Jejunum (tissue), 1 donor: Measurements from ENCODE around the gene INKA1.

GRCh38 chr3:48683103-48683894 is 2.4 kb downstream of the NCKIPSD start:
- PRO-cap = no peak

- PRO-cap = no peak
Observed at GRCh38 chr3:49024013-49024631, 2.2 kb downstream of the NDUFAF3 start.

DNA sequence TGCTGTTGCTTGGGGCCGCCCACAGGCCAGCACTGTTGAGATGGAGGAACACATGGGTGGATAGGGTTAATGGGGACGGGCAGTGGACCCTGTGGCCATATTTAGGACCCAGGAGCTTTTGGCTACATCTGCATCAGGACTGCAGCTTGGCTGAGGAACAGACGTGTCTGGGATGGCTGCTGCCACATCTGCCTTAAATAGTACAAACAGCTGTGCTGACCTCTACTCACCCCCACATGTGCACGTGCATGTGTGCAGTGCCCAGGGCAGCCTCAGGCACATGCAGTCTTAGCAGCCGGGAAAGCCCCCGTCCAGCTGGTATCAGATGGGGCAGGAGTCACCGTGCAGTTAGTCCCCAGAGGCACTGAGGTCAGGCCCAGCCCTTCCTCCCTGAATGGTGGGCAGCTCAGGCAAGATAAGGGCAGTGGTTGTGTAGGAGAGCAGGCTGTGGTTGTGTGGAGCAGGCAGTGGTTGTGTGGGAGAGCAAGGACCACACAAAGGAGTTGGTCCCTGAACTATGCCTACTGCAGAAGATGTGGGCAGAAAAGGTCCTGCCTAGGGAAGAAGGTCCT is 3.4 kb downstream of the NDUFAF3 start:
- PRO-cap = no peak

DNA sequence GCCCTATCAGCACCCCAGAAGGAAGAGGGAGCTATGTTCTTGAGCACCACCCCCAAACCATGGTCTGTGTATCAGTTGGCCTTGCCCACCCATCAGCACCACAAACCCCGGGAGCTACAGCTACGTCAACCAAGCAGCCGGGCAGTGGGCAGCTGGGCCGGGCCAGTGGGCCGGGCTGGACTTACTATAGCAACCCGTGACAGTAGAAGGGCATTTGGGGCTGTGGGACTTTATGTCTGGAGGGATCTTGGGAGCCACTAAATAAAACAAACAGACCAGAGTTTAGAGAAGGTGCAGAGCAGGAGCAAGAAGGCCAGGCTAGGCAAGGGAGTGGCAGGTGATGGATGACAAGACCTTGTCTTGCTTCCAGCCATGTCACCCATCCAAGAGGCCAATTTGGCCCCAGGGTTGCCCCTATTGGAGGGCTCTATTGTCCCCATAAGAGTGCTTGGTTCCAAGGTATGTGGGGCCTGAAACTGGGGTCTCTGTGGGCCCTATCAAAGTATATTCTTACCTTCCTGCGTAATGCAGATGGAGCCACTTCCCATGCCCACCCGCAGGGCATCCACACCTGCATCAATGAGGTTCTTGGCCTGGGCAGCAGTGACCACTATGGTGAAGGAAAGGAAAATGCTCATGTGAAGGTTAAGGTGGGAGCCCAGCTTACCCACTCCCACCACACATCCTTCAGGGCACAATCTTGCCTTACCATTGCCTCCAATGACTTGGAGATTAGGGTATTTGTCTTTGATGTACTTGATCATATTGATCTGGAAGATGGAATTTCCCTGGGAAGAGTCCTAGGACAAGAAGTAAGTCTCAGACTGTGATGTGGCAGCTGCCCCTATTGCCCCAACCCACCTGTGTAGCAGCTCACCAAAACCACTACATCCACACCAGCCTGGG is 3.1 kb downstream of the IMPDH2 start:
- PRO-cap = no peak

DNA sequence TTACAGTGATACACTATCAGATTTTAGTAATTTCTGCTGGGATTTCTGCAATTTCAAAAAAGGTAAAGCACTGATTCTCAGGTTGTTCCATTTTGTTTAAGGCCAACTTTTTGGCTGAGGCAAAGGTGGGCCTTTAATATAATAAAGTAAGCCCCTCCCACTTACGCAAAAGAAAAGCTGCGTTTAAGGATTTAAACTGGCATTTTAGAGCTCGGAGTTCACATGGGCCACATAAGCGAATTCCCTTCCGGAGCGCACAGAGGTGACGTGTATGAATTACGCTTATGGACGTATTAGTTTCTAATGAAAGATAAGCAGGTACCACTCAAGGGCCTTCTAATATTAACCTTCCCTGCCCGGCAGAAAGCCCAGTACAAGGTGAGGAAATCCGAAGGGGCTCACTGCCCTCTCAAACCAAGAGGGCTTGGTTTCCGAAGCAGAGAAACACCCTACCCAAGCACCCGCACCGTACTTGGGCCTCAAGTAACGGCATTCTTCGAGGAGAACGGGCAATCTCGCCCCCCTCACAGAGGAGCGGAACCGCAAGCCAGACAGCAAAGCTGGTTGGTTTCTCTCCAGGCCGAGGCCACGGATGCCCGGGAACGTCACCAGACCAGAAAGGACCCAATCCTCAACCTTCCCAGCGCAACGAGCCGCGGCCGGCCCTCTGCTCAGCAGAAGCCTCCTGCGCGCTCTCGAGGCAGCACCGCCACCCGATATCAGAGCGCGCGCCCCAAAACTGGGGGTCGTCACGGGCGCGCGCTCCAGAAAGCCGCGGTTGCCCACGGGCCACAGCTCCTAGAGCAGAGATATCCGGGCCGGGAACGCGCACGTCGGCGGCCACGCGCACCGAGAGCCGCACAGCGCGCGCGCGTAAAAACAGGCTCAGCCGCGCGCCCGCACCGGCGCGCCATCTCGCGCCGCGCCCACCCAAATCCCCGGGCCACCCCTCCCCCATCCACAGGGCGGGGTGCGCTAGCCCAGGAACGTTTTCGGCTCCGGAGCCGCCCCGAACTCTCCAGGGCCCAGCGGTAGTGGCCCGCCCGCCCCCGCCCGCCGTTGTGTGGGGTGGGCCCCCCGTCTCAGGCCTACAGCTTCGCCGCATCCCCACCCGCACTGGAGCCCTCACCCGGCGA is 720 bp downstream of the QRICH1 start:
- PRO-cap = unidirectional peak, plus-strand start at position 259 of the sequence; bidirectional peak, plus-strand start at position 861 of the sequence, minus-strand start at position 826 of the sequence

DNA sequence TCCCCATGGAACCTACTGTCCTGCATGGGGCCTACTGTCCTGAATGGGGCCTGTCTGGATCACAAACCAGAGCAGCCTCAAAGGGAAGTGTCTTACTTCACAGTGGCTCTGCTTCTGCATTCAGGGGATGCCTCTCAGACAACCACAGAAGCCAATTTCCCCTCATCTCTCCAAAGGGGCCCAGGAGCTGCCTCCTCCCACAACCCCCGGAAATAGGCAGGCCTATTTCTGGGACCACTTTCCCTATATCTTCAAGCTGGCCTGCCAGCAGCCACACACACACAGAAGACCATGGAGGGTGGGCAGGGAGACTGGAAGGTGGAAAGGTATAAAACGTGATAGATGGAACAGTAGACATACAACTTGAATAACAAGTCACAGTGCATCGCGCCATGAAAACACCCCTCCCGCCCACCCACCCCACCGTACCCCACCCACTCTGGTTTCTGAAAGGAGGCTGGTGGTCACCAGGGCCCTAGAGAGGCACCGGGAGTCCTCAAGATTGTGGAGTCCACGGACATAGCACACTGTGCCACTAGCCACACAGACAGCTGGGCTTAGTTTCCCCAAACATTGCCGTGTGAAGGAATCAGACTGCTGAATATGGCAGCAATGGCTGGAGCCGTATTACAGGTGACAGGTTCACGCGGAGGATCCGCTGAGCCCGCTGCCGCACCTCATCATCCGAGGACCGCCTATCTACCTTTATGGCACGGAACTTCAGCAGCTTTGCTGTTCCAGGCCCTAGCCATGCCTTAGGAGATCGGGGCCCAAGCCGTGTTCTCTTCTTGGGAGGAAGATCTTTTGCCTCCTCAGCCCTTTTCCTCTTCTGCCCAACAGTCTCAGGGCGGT is 3.7 kb downstream of the CCDC71 start:
- PRO-cap = no peak

DNA sequence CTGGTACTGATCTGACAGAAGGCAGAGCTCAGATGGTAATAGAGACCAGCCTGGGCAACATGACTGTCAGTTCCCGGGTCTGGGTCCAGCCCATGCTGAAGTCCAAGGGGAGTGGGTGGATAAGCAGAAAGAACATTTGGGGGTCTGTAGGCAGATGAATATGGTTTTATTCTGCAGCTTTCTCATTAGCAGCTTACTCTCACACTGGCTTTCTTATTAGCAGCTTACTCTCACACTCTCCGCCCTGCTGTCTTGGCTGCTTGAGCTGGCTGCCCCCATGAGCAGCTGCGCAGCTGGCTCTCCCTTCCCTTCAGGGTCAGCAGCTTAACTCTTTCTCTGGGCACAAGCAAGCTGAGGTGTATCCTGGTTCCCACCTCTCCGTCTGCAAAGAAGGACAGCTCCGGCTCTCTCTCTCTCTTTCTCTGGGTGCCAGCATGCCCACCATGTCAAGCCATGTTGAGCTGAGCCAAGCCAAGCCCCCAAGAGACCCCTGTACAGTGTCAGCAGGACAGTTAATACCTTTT is 18.6 kb downstream of the IHO1 start:
- PRO-cap = no peak

GRCh38 chr3:49266417-49267458 is 10.3 kb downstream of the C3orf62 start:
- PRO-cap = no peak

GRCh38 chr3:49417497-49418084 is 4.7 kb downstream of the AMT start:
- PRO-cap = no peak

DNA sequence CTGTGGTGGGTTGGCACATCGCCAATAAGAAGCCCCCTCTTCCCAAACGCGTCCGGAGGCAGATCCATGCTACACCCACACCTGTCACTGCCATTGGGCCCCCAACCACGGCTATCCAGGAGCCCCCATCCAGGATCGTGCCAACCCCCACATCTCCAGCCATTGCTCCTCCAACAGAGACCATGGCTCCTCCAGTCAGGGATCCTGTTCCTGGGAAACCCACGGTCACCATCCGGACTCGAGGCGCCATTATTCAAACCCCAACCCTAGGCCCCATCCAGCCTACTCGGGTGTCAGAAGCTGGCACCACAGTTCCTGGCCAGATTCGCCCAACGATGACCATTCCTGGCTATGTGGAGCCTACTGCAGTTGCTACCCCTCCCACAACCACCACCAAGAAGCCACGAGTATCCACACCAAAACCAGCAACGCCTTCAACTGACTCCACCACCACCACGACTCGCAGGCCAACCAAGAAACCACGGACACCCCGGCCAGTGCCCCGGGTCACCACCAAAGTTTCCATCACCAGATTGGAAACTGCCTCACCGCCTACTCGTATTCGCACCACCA is 22.8 kb upstream of the BSN start:
- PRO-cap = no peak

GRCh38 chr3:49661206-49661989 is 12.8 kb upstream of the APEH start:
- PRO-cap = no peak

DNA sequence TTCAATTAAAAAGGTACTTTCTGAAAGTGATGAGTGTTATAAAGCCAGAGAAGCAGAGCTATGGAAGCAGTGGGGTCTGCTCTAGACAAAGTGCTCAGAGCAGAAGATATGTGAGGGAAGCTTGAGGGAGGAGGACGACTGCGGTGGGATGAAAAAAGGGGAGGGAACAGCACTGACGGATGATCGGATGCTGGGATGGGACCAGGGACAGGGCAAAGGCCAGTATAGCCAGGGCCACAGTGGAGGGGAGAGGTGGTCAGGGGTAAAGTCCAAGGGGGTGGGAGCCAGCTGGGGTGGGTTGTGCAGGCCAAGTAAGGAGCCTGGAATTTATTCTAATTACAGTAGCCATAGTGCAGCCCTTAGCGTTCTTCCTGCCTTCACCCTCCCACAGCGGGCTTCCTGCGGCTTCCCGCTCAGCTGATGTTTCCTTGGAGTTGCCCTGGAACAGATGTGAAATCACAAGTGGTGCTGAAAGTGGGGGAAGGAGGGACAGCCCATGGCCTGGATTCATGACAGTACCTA is 7.6 kb upstream of the APEH start:
- PRO-cap = no peak

DNA sequence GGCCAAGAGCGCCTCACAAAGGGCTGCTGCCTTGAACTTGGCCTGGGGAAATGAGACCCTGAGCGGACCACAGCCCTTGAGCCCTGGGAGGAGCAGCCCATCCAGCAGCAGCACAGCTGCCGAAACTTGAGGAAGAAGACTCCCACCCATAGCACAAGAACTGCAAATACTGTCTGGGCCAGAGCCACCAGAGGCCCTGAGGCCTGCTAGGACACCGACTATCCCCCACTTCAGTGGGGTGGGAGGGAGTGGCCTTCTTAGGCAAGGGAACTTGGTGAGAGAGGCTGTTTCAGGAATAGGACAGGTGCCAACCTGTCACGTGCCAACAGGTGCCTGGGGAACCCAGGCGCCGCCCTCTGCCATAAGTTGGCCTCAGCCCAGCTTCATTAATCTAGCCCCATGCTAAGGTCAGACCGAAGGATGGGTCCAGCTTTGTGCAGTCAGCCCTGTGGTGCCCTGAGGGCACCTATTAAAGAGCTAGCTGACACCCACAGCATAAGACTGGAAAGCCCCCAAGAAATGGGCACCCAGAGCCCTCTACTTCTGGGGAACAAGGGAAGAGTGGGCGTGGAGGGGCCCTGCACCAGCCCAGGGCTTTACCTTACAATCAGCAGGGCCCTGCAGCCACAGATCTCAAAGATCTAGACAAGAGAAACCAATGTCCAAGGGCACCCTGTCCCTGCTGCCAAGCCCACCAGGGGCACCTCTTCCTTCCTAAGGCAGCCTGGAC is 2.6 kb upstream of the GMPPB start:
- PRO-cap = no peak

- PRO-cap = bidirectional peak, plus-strand start at chr3:49803237, minus-strand start at chr3:49803148
Observed at GRCh38 chr3:49802942-49803878, at the start of gene INKA1. TSS of gene INKA1 (plus strand) at chr3:49803261.

GRCh38 chr3:49807257-49808150 is 4.4 kb downstream of the INKA1 start:
- PRO-cap = no peak

DNA sequence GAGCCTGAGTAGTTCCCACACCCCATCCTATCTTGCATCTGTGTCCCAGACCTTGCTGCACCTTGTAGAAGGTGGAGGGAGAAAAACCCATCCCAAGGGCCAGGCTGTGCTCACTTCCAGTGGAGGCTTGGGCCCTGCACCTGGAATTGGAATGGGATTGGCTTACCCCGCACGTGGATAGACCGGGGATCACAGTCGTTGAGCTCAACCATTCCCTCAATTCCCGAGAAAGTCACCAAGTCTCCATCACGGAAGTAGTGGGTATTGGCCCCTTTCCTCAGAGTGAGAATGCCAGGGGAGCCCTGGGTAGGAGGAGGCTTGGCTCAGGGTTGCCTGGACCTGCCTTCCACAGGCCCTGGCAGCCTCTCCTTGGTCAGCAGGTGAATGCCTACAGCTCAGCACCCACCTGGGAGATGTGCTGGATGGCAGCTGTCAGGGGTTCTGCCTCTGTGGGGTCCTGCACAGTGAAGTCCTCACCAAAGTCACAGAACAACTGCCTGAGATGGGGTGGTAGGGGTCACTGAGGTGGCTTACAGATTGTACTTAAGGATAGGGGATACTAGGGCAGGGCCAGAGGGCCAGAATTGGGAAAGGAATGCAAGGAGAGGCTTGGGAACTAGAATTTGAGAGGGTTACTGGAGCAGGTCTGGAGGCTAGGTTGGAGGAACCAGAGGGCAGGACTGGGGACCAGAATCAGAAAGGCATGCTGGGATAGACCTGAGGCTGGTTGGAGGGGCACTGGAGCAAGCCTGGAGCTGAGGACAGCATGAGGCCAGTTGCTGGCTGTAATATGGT is 1.3 kb downstream of the UBA7 start:
- PRO-cap = no peak

DNA sequence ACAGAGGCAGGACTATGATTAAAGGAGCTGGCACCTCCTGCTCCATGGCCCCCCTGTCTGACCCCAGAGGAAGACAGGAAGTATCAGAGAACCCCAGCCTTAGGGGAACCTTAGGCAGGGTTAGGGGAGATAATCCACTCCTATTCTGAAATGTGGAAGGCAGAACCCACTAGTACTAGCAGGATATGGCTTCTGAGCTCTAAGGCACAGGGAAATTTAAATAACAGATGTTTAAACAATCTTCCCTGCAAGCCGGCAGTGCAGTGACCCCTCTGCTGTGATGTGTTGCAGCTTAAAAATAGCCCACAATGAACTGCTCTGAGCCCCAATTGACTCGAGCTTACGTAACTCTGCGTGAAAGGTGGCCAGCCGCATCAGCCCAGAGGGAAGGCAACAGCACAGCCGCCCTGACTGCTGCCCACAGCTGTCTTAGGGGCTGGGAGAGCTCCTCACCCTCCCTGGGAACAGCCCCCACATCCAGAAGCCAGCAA is 12.4 kb upstream of the CAMKV start:
- PRO-cap = no peak

GRCh38 chr3:49905964-49906614 is 2.4 kb upstream of the MST1R start:
- PRO-cap = bidirectional peak, plus-strand start at chr3:49906225, minus-strand start at chr3:49906112

- PRO-cap = no peak
Observed at GRCh38 chr3:50089105-50090102, 685 bp downstream of the RBM5 start.

GRCh38 chr3:50115219-50116046 is 26.7 kb downstream of the RBM5 start:
- PRO-cap = no peak